GM12891 (cell line): Measurements from ENCODE around the genes ADAM23 and CREB1.

GRCh38 chr2:205746143-205746734 lies 63.9 kb downstream of the NRP2 start:
- RRBS, result no CpG with 5 or more reads among the region's 6 CpGs

DNA sequence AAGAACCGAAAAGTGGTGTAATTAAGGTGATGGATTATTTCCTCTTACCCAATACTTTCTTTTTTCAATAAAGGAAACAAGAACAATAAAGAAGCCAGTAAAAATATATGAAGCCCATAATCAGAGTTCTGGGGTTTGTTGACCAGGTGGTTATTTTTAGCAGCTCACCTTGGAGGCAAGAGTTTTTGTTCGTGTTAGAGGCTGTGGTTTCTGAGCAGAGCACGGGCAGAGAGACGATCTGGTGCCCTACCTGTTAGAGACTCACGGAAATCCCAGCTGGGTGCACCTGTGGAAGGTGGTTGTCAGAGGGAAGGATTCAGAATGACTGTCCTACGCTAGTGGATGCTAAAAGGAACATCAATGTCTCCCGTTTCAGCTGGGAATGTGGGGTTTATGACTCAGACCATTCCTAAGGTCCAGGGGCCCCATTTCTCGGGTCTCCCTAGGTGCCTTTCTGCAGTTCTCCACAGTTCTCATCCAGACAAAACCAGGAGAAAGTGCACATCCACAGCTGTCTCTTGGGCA lies 87.6 kb downstream of the NRP2 start:
- RRBS, result no CpG with 5 or more reads among the region's 8 CpGs

DNA sequence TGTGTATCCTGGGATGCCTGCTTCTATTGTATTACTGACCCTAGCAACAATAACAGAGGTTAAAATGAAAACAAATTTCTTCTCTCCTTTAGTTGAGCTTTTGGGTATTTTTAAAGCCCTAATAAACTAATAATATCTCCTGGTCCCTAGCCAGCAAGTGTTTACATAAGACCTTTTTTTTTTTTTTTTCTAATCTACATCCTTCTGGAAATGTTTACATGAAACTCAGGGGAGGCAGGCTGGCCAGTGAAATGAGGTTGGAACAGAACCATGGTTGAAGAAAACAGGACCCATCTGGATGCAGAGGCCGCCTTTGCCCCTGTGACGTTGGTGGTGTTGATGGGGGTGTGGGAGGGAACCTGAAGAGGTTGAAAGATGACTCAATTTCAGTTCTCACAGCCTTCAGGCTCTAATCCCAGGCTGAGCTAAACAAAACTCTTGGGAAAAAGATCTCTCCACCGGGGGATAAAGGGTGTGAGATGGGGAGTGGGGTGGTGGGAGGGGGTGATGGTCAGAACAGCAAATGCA lies 118.5 kb downstream of the NRP2 start:
- RRBS, result no CpG with 5 or more reads among the region's 3 CpGs

DNA sequence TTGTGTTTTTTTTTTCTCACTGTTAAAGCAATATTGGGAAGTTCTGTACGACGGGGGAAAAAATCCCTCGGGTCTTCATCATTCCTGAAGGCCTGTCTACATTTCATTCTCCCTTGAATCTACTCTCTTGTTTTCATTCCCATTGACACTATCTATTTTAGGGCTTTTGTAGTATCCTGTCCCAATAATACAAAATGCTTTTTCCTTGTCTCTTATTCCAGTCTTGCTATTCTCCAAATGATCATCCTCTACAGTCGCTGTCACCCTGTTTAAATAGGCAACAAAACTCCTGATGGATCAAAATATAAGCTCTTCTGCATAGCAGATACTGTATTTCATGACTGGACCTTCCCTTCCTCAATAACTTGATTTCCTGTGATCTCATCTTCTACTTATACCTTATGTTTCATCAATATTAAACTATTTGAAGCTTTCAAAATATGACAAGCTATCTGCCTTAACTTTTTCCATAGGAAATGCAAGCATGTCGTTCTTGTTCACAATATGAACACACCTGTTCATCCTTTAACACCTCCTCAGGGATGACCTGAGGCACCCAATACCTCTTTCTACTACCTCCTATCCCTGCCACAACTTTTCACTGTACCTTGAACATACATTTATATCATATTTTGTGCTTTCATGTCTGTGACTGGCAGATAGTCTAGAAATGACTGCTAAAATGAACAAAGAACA lies 8.2 kb downstream of the NDUFS1 start:
- RRBS, result no CpG with 5 or more reads among the region's 5 CpGs

DNA sequence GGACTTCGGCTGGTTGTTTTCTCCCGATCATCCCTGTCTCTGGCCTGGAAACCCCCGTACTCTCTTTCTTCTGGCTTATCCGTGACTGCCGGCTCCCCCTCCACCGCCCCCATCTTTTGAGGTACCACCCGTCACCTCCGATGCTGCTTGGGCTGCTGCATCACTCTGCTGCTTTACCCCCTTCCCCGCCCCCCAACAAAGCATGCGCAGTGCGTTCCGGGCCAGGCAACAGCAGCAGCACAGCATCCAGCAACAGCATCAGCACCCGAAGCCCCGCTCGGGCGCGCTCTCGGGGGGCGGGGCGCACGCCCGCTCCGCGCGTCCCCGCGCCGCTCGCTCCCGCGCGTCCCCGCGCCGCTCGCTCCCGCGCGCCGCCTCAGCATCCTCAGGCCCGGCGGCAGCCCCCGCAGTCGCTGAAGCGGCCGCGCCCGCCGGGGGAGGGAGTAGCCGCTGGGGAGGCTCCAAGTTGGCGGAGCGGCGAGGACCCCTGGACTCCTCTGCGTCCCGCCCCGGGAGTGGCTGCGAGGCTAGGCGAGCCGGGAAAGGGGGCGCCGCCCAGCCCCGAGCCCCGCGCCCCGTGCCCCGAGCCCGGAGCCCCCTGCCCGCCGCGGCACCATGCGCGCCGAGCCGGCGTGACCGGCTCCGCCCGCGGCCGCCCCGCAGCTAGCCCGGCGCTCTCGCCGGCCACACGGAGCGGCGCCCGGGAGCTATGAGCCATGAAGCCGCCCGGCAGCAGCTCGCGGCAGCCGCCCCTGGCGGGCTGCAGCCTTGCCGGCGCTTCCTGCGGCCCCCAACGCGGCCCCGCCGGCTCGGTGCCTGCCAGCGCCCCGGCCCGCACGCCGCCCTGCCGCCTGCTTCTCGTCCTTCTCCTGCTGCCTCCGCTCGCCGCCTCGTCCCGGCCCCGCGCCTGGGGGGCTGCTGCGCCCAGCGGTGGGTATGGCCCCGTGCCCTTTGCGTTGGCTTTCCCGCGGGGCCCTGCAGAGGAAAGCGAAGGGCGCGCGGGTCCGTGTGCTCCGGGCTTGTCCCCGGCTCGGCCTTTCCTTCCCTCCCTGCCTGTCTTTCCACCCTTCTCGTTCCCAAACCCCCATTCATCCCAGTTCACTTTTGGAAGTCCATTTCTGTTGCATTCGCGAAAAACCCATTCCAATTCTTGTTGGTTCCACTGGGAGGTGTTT lies at the start of gene ADAM23:
Gene ADAM23, plus strand, starts transcription at position 382 of the 1,175 bp plus-strand sequence.
- RRBS, result 2% methylated on average over 47 of the region's 134 CpGs

- RRBS, result no CpG with 5 or more reads among the region's 1 CpG
These were observed 16.6 kb downstream of the ADAM23 start for GRCh38 chr2:206460063-206460290.

DNA sequence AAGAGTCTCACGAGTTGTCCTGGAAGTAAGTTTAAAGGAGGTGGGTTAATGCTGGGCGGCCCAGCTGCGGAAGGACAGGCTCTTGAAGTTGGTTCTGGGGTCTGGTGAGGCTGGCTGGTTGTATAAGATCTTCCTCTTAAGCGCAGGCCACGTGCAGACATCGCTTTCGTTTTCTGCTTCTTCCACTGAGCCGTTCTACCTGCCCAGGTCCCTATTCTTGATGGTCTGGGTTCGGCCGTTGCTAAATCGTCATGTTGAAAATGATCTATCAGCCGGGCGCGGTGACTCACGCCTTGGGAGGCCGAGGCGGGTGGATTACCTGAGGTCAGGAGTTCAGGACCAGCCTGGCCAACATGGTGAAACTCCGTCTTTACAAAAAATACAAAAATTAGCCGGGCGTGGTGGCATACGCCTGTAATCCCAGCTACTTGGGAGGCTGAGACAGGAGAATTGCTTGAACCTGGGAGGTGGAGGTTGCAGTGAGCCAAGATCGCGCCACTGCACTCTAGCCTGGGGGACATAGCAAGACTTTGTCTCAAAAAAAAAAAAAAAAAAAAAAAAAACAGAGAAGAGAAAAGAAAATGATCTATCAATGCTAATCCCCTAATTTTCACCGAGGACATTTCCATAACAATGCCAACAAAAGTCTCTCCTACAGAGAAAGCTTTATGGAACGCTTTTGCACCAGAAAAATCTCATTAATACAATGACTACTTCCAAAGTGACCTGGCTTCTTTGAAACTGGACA lies 491 bp downstream of the FASTKD2 start:
- RRBS, result no CpG with 5 or more reads among the region's 25 CpGs

DNA sequence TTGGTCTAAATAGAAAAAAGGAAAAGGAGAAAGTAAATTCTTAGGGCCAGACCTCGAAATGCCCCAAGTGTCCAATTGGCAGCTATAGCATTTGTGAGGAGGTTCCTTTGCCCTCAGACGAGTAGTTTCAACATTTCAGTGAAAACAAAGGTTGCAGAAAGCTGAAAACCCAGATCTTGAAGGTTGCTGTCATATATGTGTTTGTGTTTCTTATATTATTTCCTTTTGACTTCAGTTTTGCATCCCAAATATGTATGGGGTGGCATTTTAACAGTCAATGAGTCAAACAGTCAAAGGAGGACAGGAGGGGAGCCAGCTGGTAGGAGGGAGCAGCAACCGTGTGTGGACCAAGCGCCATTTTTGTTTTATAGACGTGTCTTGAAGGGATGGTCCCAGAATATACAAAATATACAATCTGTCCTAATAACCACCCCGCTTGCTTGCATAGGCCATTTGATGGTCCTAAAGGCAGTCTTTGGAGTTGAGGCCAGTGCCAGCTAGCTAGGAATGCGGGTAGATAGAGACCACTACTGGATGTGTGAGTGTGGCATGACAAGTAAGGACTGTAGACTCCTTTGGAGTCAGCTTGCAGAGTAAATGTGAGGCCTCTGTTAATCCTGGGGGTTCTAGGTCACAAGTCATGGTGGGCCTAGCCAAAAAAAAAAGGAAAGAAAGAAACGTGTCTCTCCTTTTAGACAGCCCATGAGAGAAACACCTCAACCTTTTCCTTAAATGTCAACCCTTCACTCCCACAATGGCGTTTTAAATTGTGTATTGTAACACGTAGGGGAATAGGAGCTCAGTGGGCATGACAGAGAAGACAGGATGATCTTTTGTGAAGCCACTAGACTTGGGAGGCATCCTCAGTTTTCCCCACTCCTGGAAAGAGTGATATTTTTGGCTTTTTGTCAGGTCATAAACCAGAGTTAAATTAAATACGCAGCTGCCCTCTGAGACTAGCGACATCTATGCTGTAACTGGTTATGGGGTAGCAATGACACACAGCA lies 86.3 kb downstream of the KLF7 start:
- RRBS, result no CpG with 5 or more reads among the region's 12 CpGs

- RRBS, result no CpG with 5 or more reads among the region's 13 CpGs
These were observed 59.1 kb downstream of the KLF7 start for GRCh38 chr2:207106328-207107389.

- RRBS, result no CpG with 5 or more reads among the region's 27 CpGs
These were observed 1.0 kb downstream of the KLF7 start for GRCh38 chr2:207164499-207165353.

DNA sequence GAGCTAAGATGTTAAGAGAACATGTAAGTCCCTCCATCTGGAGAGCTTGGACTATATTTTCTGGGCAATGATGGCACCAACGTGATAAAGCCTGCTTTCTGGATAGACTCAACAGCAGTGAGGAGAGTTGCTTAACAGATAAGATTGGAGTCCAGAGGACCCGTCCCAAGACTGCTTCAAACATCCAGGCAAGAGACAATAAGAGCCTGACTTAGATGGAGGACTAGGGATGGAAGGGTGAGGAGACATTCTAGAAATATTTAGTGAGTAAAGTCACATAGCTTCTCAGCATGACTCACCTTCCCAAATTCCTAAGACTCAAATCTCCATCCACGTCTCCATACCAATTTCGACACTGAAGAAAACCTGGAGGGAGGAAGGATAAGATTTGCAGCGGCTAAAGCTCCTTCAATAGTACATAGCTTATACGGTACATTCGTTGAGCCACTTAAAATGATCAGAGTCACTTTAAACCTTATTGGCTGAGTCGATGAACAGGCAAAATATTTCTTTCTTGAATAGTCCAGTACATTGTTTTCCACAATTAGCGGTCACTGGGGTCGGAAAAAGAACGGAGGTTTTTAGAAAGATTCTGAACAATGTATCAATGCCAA lies 88.2 kb upstream of the KLF7 start:
- RRBS, result no CpG with 5 or more reads among the region's 11 CpGs

DNA sequence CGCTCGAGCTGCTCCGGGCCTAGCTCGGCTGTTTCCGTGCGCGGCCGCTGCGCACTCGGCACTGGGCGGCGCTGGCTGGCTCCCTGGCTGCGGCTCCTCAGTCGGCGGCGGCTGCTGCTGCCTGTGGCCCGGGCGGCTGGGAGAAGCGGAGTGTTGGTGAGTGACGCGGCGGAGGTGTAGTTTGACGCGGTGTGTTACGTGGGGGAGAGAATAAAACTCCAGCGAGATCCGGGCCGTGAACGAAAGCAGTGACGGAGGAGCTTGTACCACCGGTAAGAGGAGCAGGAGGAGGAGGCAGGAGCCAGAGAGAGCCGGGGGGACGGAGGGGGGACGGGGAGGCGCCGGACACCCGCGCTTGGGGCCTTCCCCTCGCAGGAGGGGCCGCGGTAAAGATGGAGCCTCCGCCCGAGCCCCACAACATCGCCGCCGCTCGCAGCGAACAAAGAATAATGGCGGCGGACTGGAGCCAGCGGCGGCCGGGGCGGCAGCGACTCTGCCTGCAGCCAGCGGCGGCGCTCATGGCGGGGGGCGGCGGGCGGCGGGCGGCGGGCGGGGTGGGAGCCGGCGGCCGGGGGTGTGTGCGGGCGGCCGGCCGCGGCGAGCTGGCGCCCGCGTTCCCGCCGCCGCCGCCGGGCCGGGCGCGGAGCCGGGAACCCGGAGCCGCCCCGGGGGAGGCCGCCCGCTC lies at the start of gene CREB1:
Gene CREB1, plus strand, starts transcription at position 100 of the 685 bp plus-strand sequence.
- RRBS, result under 1% methylated on average over 23 of the region's 92 CpGs

DNA sequence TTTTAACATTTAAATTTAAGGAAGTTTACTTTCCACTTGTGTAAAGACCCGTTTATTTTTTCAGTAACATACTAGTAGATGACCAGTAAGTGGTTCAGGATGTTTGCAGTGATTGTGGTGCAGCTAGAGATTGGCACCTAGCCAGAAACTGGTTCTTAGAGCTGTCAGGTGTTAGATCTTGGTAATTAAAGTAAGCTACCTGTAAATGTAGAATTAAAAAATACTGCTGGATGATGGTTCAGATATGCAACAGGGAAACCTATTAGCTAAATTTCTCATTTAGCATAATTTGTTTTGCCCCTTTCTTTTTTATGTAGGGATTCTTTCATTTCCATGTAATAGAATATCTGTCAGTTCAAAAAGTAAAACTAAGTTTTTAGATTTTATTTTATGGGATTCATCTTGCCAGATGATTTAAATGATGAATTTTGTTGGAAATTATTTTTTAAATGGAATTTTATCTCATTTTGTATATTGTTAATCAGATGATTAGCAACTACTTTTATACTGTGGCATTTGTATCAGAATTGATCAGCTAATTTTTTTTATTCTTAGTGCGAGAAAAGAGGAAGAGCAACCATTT lies 14.9 kb downstream of the CCNYL1 start:
- RRBS, result no CpG with 5 or more reads among the region's 2 CpGs

DNA sequence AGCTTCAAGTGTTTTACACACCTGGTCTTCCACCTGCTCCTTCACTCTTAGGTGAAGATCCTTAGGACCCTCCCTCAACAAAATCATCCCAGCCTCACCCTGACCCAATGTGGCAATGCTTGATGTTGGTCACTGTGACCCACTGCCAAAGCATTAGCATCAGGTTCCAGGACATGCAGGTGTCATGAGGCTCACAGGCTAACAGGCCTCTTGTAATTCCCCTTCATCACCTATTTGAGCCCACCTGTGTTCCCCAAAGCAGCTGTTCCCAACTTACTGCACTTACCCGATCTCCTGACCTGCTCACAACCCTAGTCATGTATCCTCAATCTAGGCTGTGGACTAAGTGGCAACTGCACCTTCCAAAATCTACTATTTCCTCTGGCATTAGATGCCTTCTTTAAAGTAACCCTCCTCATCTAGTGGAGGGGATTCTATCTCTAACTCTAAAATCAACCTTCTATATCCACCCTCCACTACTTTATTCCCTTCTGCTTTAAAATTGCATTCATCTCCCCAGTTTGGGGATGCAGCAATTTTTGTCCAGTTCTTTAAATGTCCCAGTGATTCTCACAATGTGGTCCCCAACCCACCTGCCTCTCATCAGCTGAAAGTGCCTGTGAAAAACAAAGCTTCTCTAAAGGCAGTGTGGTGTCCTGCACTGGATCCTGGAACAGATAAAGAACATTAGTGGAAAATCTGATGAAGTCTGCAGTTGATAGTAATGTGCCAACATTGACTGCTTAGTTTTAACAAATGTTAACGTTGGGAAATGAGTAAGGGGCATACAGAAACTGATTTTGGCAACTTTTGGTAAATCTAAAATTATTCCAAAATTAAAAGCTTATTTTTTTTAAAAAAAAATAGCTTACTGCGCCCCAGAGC lies 9.5 kb downstream of the FZD5 start:
- RRBS, result no CpG with 5 or more reads among the region's 3 CpGs

- RRBS, result no CpG with 5 or more reads among the region's 6 CpGs
These were observed 8.6 kb downstream of the FZD5 start for GRCh38 chr2:207760996-207761713.

- RRBS, result no CpG with 5 or more reads among the region's 2 CpGs
These were observed 45.6 kb upstream of the FZD5 start for GRCh38 chr2:207815369-207815568.

DNA sequence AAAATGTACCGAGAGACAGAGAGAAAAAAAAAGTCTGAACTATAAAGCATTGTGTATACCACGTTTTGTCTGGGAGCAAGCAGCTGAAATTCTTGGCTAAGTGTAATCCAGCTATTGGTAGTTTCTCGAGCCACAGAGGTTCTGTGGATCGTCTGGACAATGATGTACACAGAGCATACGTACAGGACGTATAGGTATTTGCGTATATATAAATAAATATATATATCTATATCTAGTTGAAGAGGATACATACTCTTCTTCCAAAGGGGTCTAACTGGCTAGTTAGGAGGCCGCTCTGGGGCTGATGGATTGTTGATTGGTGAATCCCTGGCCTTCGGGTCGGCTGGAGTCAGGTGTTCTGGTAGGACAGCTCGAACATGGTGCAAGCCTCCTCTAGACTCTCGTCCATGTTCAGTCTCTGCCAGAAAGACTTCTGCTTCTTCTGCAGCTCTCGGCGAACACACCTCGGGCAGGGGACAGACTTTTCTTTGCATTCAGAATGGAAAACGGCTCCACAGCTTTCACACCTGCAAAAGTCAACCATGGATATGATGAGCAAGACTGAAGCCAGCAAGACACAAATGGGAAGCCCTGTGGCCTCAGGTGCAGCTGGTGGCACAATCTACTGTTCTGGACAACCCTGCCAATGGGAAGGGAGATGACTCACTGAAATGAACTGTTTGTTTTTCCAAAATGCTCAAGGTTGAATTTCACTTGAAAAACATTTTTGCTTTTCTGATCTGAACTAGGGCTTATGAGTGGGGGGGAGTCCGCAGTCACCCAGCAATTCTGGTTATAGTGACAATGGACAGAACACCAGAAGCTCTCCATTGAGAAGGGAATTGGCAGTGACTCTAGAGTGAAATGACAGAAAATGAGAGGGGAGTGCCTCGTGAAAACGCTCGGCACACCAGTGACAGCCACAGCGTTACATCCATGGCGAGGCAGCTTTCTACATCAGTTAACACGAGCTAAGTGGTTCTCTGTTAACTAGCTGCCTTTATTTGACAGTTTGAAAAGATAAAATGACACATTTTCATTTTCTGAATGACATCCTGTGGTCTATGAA lies 58.6 kb upstream of the FZD5 start:
- RRBS, result no CpG with 5 or more reads among the region's 23 CpGs

DNA sequence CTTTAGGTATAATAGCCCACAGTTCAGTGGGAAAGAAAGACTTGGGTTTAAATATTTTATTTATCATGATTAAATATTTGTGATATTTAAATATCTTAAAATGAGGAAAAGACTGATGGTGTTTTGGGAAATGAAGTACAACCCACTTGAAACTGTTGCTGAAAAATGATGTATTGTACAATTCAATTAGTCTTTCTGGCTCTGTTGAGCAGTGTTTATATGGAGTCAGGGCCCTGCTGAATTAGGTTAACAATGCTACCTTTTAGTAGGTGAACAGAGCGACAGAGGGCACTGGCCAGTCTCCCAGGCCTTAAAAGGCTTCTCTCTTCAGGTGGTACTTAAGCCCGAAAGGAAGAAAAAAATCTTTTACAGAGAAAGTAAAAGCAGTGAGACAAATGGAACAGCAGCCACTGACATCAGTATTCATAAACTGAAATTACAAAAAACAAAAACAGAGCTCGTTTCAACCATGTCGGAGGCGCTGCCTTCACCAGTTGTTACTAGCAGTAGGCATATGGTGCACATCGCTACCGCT lies 91.9 kb downstream of the PLEKHM3 start:
- RRBS, result no CpG with 5 or more reads among the region's 7 CpGs

GRCh38 chr2:208112989-208113317 lies 11.4 kb downstream of the CRYGD start:
- RRBS, result no CpG with 5 or more reads among the region's 6 CpGs

- RRBS, result no CpG with 5 or more reads among the region's 18 CpGs
These were observed 413 bp downstream of the CRYGD start for GRCh38 chr2:208123908-208124314.